ENCODE measurements around a stretch of chr10.

DNA sequence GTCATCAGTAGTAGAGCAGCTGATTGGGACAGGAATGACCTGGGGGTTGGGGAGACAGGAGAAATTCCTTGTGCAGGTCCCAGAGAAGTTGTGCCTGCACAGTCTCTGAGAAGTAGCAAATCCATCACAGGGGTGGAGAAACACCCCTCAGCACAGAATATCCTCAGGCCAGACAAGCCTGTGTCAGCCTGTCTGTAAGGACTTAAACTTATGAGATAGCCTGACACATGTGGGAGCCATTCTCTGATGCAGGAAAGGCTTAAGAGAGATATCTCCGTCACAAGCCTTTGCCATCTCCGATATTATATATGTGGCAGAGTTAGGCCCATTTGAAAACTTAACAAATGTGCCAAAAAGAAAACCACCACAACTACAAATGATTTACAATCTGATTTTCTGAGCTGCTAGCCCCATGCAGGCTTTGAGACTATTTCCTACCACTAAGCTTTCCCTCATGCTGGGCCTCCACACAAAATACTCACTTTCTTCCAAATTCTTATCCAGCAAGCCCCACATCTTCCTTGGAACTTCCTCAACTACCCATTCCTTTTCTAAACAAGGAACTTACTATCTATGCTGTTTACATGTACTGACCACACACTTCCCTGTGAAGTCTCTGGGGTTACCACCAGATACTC is 7.7 kb upstream of the CHUK start:
- RRBS, result no CpG with 5 or more reads among the region's 2 CpGs

- RRBS, result no CpG with 5 or more reads among the region's 12 CpGs
Measured at GRCh38 chr10:100276129-100276474, 8.7 kb upstream of the CWF19L1 start.

DNA sequence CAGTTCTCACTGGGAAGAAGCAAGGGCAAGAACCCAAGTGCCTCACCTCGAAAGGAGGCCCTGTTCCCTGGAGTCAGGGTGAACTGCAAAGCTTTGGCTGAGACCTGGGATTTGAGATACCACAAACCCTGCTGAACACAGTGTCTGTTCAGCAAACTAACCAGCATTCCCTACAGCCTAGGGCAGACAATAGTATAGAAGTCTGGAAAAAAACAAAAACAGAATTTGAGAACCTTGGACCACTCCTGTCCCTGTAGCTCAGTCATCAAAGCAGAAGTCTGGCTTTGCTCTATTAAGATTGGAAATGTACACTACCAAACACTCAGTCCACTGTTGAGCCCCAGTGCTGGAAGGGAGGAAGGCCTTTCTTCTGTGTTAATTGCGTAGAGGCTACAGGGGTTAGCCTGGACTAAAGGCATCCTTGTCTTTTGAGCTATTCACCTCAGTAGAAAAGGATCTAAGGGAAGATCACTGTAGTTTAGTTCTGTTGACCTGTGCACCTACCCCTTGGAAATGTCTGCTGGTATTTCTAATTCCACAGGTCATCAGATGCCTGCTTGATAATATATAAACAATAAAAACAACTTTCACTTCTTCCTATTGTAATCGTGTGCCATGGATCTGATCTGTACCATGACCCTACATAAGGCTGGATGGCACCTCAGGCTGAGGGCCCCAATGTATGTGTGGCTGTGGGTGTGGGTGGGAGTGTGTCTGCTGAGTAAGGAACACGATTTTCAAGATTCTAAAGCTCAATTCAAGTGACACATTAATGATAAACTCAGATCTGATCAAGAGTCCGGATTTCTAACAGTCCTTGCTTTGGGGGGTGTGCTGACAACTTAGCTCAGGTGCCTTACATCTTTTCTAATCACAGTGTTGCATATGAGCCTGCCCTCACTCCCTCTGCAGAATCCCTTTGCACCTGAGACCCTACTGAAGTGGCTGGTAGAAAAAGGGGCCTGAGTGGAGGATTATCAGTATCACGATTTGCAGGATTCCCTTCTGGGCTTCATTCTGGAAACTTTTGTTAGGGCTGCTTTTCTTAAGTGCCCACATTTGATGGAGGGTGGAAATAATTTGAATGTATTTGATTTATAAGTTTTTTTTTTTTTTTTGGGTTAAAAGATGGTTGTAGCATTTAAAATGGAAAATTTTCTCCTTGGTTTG is 16.4 kb downstream of the SCD start:
- RRBS, result no CpG with 5 or more reads among the region's 6 CpGs

- RRBS, result under 1% methylated on average over 6 of the region's 12 CpGs
Measured at GRCh38 chr10:100371042-100371903, 24.2 kb downstream of the SCD start.

- RRBS, result no CpG with 5 or more reads among the region's 2 CpGs
Measured at GRCh38 chr10:100886810-100887237, 25.9 kb upstream of the SLF2 start.

GRCh38 chr10:100893919-100894429 is 18.8 kb upstream of the SLF2 start:
- RRBS, result no CpG with 5 or more reads among the region's 4 CpGs

- RRBS, result no CpG with 5 or more reads among the region's 3 CpGs
Measured at GRCh38 chr10:100912115-100912374, 718 bp upstream of the SLF2 start.

- RRBS, result 1% methylated on average over 5 of the region's 24 CpGs
Measured at GRCh38 chr10:100997377-100997601, 2.3 kb upstream of the LZTS2 start.

GRCh38 chr10:100997602-100997999 is 2.0 kb upstream of the LZTS2 start:
- RRBS, result under 1% methylated on average over 6 of the region's 31 CpGs

- RRBS, result no CpG with 5 or more reads among the region's 12 CpGs
Measured at GRCh38 chr10:101012430-101013150, 13.0 kb downstream of the LZTS2 start.

DNA sequence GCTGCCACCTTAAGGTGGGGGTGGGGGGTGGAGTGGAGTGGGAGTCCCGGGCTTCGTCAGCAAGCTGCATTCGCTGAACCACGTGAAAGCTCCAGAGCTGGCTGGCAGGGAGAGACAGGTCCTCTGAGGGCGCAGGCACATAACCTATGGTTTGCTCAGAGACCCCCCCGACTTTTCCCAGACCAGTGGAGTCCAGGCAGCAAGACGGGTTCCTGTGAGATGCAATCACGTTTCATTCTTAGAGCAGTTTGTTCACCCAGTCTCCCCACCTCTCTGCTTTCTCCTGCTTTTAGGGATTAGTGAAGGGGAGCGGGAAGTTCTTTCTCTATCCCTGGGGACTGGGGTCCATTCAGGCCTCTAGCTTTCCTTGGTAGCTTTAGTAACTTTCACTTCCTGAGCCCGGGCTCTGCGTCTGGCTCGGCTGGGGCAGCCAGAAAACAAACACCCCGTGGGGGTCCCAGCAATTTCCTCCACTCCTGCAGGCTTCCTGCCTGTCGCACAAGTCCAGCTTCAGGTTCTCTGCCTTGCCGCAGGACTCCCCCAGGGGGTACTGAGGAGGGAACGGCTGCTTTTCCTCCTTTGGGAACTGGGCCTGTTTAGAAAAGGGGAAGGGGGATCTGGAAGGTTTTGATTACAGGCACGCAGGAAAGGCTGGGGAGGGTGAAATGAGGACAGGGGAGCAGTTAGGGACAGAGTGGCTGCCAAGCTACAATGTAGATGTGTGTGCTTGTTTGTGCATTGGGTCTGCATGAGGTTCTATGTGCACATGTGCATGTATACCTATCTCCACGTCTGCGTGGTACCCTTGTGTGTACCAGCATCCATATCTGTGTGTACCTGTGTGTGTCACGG is 1.7 kb downstream of the KAZALD1 start:
- RRBS, result no CpG with 5 or more reads among the region's 20 CpGs

DNA sequence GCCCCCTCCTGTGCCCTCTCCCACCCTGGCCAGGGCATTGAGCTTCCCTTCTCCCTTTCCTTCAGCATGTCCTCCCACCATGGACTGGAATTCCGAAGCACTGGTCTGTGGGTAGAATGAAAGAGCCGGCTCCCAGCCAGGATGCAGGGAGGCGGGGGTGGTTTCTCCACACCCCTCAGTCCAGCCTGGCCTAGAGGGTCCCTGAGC is 32.1 kb downstream of the KAZALD1 start:
- RRBS, result no CpG with 5 or more reads among the region's 3 CpGs

DNA sequence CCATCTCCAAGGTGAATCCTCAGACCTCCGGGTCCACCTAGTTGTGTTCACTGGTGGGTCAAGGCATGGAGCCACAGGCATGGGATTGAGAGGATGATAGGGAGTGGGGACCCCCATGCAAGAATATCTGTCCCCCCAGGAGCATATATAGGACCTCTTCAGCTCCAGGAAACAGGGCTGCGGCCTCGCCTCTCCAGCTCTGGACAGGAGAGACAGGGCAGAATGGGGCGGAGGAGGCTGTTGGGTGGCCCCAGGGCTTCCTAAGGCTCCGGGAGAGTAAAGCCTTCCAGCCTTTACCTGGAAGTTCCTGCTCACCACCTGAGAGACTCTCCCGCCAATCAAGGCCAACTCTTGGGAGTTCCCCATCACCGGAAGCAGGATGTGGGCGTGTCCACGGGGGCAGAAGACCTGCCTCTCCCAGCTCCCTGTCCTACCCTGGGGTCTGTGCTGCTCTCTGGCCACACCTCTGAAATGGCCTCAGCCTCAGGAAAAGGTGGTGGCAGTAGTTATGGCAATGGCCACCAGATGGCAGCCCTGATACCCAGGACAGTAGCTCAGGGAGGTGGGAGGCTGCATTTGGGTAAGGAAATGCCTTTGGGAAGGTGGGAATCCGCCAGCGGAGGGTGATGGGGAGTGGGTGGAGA is 33.6 kb downstream of the KAZALD1 start:
- RRBS, result 44% methylated on average over 2 of the region's 11 CpGs

- RRBS, result no CpG with 5 or more reads among the region's 3 CpGs
Measured at GRCh38 chr10:101141196-101141663, 10.1 kb downstream of the TLX1 start.

GRCh38 chr10:101228776-101229325 is 412 bp downstream of the LBX1 start:
- RRBS, result 1% methylated on average over 57 of the region's 64 CpGs

DNA sequence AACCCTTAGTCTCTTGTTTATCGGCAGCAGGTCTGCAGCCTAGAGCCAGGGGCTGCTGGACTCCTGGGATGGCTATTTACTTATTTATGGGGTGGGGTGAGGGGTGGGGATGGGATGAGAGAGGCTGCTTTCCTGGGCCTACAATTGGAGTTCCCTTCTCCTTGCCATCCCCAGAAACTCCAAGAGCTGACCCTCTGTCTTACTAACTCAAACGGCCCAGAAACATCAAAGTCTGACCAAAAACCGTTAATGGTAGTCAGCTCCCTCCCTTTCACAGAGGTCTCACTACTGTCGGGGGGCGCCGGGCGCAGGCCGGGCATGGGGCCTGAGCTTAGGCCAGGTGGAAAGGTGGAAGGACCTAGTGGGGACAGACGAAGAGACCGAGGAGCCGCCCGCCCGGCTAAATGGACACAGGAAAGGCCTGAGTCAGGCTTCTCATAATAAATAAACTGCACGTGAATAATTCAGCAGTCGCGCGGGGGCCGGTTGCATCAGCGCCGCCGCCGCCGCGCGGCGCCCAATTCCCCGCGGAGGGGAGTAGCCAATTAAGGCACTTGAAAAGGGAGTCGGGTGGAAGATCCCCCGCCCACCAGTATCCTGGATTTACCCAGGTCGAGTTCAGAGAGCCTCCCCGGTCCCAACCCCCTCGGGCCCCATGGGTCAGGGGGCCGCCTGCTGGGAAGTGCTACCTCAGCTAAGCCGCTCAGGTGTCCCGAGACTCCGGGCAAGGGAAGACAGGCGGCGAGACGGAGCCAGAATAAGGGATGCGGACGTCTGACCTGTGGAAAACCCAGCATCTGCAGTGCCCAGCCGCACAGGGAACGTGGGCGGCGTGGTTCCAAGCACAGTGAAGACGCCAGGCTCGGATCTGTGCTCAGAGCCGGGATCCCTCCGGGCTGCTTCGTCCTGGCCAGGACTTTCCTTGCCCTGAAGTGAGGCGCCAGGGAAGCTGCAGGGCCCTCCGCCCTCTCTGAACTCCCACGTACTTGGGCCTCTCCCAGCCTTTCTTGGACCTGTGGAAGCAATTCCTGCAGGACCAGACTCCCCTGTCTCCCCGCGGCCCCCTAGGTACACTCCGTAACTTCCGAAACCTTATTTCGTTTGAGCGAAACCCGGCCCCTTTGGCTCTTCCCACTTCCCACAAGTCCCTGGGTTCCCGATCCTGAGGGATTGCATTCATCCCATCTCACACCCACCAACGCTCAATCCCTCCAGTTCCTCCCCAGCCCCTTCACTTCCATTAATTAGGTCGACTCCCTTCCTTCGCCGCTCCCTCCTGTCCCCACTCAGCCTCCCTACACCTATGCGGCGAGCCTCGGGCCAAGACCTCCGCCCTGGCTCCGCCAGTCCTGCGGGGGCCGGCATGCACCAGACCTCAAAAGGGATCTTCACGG is 7.2 kb upstream of the LBX1 start:
- RRBS, result 4% methylated on average over 16 of the region's 74 CpGs

DNA sequence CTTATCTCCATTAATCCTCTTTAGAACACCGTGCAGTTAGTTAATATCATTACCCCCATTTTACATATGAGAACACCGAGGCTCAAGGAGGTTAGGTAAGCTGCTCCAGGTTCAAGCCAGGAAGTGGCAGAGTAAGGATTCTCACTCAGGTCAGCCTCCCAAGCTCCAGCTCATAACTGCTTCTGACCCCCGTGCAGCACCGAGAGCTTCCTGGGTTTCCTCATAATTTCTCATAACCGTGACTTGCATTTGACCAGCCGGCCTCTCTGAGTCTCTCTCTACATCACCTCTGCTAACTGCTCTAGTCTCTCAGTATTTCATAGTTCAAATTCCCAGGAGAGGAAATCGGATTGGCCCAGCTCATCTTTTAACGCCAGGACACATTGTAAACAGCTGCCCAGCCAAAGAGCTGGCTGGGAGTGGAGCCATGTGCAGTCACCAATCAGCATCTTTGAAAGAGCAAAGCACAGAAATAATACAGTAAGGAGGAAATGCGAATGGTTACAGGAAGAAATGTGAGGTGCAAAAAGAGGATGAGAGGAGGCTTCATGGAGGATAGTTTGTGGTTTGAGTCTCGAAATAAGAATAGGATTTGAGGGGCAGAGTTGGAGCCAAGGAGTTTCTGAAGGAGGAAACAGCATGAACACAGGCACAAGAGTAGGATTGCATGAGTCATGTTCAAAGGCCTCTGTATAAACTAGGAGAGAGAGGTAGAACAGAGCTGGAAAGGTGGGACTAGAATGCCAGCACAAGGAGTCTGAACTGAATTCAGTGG is 15.1 kb upstream of the LBX1 start:
- RRBS, result no CpG with 5 or more reads among the region's 10 CpGs

DNA sequence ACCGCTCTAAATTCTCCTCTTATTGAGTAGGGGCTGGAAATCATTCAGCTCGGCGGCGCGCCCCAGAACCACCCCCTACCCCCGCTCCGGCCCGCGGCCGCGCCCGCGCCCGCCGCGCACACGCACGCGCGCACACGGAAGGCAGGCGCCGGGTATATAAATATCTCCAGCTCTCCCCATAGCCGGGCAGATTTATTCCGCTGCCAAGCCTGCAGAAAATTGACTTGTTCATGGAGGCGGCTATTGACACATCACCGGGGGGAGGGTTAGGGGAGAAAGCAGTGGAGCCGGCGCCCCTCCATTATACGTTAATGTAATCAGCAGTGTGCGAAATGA is 61.5 kb upstream of the BTRC start:
- RRBS, result 1% methylated on average over 15 of the region's 31 CpGs

DNA sequence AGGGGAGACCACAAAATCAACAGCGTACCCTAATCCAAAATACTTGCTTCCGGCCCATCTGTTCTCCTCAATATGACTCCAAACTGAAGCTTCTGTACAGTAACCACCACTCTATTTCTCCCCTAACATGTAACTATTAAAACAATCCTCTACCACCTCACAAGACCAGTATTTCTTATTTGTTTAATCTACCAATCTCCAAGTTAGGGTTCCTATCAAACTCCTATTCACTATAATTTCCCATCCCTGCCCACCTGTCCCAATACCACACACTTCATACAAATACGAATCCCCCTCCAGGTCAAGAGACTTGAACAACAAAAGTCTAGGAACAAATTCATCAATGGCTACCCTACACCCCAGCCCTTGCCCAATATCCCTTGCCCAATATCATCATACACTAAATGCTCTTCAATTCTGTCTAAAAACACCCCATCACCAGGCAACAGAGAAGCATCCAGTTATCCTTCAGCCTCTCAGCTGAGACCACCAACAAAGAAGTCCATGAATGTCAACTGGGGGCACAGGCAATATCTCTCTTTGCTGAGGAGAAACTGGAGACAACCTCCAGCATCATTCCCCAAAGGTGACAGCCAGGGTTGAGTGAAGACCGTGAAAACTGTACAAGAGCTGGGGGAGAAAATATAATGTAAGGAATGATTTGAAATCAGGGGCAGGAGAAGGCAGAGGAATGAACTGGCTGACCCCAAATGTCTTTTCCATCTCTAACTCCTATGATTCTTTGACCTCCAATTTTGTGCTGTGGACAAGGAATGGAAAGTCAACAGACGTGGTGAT is 7.4 kb downstream of the FBXW4 start:
- RRBS, result no CpG with 5 or more reads among the region's 5 CpGs

- RRBS, result under 1% methylated on average over 4 of the region's 7 CpGs
Measured at GRCh38 chr10:101693947-101694145, 1.1 kb downstream of the FBXW4 start.